SK-N-DZ (cell line): ENCODE results near the gene ANTXR2.

RAMPAGE:
- cytosol, long total RNA: no peak
- nucleus, long total RNA: no peak
Observed at GRCh38 chr4:78779184-78779819, 3.2 kb downstream of the BMP2K start.

RAMPAGE:
- cytosol, long total RNA: no peak
- nucleus, long total RNA: no peak
Observed at GRCh38 chr4:78907926-78908987, 31.0 kb downstream of the PAQR3 start.

DNA sequence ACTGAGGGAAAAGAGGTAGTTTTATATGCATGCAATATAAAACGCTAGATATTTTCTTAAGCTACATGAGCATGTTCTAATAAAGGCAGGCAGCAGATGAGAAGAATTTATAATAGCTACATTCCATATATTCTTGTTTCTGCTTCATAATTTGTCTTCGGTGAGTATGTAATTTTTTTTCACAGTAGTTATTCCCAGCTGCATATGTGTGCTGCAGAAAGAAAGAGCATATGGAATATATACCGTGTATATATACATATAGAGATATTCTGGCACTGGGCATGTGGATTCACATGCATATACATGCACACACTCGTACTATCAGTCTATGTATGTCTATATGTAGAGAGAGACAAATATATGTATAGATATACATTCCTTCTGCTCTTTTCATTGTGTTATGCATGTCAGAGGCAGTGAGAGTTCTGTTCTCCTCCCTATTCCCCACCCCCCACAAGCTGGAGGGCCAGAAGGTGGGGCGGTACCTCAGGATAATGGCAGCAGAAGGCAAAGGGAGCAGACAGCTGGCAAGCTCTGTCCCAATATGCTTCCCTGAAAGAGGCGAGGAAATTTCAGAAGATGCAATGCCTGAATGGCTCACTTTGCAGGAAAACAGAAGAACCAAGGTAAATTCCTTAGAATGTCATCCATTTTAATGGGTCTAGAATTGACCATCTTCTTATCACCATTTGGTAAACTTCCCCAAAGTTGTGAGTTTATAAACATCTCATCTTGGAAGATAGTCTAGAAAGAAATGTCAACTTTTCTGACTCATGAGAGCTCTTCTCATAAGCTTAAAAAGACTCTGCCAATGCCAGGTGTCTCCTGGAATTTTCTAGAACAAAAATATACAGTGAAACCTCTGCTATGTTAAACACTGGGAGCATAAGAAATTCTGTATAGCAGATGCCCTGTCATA, 114.4 kb downstream of the NAA11 start:
RAMPAGE:
- cytosol, long total RNA: start-site peak on the plus strand centred at position 506 of the sequence, 84 bp wide, 12 and 7 reads in 2 replicates
- nucleus, long total RNA: no peak

GRCh38 chr4:79744065-79744604, 328.9 kb downstream of the ANTXR2 start:
RAMPAGE:
- cytosol, long total RNA: no peak
- nucleus, long total RNA: no peak

RAMPAGE:
- cytosol, long total RNA: no peak
- nucleus, long total RNA: no peak
Observed at GRCh38 chr4:80072926-80074073, at the start of gene ANTXR2. TSS of gene ANTXR2 (minus strand) at chr4:80073229.

GRCh38 chr4:80173416-80173846, 23.9 kb upstream of the PRDM8 start:
RAMPAGE:
- cytosol, long total RNA: no peak
- nucleus, long total RNA: no peak

GRCh38 chr4:80265362-80266159, 903 bp upstream of the FGF5 start:
RAMPAGE:
- cytosol, long total RNA: no peak
- nucleus, long total RNA: no peak

DNA sequence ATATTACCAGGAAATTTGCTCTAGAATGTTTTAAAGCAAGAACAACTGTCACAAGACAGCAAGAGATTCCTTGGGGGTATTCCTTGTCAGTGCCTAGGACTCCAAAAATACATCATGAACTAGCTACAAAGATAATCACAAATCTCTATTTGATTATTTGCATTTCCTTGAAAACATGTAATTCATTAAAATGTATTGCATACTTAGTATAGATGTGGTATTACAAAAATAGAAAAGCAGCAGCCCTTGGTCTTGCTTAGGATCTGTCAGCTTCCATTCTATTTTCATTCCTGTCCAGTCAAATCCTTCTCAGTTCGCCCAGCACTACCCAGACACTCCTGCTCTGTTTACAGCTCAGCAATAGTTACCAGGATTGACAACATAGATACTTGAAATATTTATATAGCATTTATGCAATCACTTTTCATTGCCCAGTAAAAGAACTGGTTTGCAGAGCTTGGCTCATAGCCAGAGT, 9.2 kb upstream of the BMP3 start:
RAMPAGE:
- cytosol, long total RNA: no peak
- nucleus, long total RNA: no peak

DNA sequence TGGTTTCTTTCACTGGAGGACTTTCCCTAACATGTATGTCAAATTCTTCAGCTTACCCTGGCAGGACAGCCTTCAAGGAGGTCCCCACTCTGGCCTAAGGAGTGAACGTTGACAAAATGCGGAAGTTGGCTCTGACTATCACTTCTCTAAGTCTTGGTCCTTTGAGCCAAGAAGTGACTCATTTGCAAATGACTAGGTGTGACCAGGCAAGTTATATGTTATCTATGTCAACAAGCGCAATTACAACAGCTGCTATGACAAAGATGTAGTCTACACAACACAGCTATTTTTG, 50.3 kb downstream of the RASGEF1B start:
RAMPAGE:
- cytosol, long total RNA: no peak
- nucleus, long total RNA: no peak

DNA sequence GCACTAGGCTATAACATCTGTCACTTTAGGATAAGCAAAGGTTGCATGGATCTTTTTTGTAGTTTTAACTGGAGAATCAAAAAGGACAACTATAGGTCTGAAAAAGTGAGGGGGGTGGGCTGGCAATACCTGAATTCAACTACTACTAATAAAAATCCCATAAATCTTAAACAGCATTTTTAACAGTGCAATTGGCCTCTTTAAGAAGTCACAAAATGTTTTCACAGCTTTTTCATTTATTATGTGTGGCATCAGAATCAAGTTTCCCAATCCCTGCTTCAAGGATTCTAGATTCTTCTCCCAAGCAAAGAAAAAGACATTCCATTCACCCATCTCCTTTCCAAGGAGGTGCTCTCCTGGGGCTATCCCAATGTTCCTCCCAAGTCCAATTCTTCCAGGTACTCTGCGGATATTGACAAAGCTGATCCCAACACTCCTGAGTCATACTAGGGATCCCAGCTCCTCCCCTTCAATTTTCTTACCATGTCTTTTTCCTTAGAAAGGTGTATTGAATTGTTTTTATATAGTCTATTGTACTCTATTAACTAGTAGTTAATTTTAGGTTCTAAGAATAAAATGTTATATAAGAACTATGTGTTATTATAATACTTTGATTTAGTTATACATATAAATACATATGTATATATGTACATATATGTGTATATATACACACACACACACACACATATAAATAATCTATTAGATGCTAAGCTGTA, 2.6 kb downstream of the RASGEF1B start:
RAMPAGE:
- cytosol, long total RNA: no peak
- nucleus, long total RNA: no peak

RAMPAGE:
- cytosol, long total RNA: no peak
- nucleus, long total RNA: no peak
Observed at GRCh38 chr4:81606603-81607372, 135.1 kb upstream of the RASGEF1B start.

DNA sequence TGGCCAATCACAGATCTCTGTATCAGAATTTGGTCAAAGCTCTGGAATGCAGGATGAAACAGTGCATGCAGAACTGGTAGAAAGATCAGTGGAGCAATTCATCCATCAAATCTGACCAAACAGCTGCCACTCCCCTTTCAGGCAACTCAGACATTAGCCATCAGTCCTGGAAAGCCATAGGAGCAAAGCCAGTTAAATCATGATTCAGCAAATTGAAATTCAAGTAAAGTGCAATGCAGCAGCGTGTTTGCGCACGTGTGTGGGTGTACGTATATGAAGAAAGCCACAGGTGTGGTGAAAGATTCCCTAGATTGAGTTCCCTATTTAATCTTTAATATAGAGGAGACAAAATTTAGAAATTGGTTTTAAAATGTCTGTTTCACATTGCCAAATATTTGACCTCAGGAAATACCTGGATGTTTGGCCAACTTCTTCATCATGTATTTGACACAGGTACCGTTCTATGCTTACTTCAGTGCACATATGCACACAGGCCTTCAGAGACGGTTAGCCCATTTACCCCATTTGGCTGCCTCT, 160.5 kb upstream of the RASGEF1B start:
RAMPAGE:
- cytosol, long total RNA: no peak
- nucleus, long total RNA: no peak

GRCh38 chr4:81635682-81636186, 164.0 kb upstream of the RASGEF1B start:
RAMPAGE:
- cytosol, long total RNA: no peak
- nucleus, long total RNA: no peak

DNA sequence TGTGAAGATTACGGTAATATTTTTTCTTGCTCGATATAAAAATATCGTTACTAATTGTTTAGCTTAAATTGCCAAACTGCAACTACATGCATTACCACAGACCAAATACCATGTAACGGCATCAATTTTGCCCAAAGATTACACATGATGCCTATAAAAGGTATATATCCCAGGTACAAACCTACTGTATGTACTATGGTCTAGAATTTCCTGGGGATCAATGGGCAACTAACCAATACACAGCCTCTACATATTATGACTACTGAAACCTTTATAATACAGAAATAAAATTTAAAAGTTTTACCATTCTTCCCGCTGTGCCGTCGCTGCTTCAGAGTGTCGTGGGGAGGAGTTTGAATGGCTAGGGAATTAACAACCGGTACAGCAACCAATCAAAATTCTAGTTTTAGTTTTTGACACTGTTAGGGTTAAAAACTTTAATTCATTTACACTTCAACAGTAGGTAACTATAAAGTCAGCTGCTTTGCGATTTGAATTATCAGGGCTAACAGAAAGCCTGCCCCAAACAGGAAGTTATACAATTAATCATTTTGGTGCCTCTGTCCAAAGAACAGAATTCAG, 2.5 kb downstream of the HNRNPD start:
RAMPAGE:
- cytosol, long total RNA: no peak
- nucleus, long total RNA: no peak

GRCh38 chr4:82421019-82421793, 9.1 kb downstream of the HNRNPDL start:
RAMPAGE:
- cytosol, long total RNA: no peak
- nucleus, long total RNA: no peak

DNA sequence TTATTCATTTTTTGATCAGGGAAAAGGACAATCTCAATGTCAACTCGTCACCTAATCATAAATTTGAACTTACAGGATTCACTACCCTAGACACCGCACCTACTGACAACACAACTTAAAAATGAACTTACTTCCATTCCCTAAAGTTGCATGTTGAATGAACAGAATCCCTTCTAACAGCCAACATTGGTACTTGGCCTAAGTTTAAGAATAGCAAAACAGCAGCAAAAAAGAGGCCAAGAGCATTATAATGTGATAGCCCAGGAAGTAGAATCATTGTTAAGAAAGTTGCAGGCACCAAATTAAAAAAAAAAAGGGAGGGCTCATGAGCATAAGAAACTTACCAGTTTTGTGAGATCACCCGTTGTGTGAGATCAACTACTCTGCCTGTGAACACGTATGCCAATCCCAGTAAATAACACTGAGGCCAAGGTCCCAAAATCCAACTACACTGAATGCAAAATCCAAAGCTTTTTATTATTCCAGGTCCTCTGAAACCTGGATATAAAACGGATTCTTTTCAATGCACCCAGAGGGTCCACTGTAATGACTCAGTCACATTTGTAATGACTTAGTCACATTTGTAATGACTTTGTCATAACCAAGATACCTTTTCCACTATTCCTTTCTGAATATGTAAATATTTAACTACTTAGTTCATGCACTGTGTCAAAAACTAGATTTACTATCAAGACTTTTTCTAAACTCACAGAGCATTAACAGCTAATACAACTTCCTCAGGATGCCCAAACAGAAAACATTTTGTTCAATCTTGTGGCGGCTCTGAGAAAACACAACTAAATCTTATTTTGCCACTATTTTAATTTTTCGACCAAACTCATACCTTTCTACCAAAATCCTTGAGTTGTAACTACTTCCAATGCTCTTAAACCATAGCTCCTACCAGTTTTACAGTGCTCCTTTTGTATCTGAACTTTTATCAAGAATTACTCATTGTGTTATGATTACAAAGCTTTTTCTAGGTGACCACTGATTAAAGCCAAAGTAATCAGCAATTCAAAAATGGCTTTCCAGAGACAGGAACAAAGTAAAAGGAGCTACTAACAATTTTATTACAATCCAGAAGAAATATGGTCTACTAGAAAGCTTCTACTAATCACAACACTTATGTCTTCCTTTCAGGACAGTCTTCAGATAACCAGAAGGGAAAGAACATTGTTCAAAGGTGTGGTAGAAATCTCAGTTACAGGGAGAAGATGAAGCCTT, 6.6 kb downstream of the HNRNPDL start:
RAMPAGE:
- cytosol, long total RNA: no peak
- nucleus, long total RNA: no peak

DNA sequence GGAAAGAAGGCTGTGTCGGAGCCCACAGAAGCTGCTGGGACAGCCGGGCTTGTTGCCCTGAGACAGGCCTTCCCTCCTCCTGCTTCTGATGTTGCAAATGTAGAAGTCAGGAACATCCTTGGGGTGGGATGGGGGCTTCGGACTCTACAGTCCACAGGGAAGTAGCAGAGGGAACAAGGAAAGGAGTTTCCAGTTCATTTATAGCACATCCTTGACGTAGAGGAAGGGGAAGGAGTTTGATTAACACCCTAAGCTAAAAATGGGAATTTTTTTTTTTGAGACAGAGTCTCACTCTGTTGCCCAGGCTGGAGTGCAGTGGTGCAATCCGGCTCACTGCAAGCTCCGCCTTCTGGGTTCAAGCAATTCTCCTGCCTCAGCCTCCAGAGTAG, 64.7 kb upstream of the TMEM150C start:
RAMPAGE:
- cytosol, long total RNA: no peak
- nucleus, long total RNA: no peak

DNA sequence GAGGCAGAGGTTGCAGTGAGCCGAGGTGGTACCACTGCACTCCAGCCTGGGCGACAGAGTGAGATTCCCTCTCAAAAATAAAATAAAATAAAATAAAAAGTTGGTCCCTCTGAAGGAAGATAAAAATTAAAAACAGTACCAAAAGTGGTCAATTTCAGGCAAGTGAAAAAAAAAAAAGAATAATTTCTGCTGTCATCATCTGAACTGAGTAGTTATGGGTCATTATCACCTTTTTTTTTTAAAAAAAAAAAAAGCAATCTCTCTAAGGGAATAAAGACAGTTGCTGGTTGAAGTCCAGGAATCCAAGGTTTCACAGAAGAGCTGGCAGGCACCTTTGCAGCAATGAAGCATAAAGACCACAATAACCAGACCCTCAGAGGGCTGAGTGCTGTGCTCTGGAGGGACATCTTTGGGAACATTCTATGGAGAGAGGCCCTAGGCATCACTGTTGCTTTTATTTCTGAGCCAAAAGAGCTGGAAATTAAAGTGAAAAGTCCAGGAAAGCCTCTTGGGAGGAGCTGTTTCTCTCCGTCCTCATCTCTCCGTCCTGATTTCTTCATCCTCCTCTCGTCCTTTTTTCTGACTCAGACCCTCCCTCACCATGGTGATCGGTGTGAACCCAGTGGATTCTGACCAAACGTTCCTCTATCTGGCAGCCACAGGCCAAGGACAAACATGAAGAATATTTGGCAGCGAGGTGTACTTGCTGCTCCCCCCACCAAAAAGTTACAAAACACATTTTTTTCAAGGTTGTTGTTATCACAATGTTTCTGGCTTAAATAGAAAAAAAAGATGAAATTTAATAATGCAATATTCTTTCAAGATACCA, 80.5 kb downstream of the SCD5 start:
RAMPAGE:
- cytosol, long total RNA: no peak
- nucleus, long total RNA: no peak

GRCh38 chr4:82796891-82797710, 1.5 kb downstream of the SCD5 start:
RAMPAGE:
- cytosol, long total RNA: no peak
- nucleus, long total RNA: no peak

GRCh38 chr4:82901527-82901951, 1.0 kb downstream of the THAP9 start:
RAMPAGE:
- cytosol, long total RNA: no peak
- nucleus, long total RNA: no peak